ENCODE results near the genes TIMP1, ZNF182 and PPP1R3F.

GRCh38 chrX:47239092-47239492 is 6.3 kb downstream of the USP11 start:
- RRBS, 2 experiments: no CpG with 5 or more reads among the region's 7 CpGs
CAGE:
- cytosol, long polyA minus RNA: no peak
- cytosol, long polyA plus RNA: no peak
- long polyA plus RNA: no peak
- nucleus, long polyA minus RNA: no peak
- nucleus, long polyA plus RNA: no peak

DNA sequence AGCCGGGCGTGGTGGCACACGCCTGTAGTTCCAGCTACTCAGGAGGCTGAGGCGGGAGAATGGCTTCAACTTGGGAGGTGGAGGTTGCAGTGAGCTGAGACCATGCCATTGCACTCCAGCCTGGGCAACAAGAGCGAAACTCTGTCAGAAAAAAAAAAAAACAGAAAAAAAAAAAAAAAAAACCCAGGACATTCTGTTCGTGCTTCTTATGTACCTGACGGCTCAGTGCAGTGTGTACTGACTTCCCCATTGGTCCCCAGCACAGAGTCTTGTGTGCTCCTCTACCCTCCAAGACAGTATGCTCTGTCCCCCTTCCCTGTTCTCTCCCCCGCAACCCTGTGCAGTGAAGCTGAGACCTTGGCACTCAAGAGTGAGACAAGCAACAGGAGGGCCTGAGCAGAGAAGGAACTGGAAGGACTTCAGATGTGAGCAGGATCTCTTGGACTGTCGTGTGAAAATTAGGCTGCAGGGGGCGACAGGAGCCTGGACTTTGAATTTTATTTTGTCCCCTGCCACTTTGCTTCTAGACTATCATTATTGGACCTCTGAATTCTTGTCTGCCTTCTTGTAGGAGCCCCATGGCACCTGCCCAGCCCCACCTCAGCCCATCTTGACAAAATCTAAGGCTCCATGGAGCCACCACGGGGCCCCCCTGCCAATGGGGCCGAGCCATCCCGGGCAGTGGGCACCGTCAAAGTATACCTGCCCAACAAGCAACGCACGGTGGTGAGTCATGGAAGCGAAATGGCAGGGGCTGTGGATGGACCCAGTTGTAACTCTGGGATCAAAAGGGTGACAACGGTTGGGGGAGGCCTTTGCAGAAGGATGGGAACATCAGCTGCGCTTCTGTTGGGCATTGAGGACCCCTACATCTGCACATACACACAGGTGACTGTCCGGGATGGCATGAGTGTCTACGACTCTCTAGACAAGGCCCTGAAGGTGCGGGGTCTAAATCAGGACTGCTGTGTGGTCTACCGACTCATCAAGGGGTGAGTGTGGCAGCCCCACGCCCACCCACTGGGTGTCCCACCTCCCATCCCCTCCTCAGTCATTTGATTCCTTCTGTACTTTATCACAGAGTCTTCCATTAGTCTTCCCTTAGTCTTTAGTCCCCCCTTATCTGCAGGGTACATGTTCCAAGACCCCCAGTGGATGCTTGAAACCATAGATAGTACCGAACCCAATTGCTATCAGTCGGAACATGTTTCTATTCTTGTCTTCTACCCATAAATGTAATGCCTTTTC is 1.8 kb downstream of the ARAF start:
- RRBS, 2 experiments: no CpG with 5 or more reads among the region's 26 CpGs
CAGE:
- cytosol, long polyA minus RNA: no peak
- cytosol, long polyA plus RNA: no peak
- long polyA plus RNA: no peak
- nucleus, long polyA minus RNA: no peak
- nucleus, long polyA plus RNA: no peak

DNA sequence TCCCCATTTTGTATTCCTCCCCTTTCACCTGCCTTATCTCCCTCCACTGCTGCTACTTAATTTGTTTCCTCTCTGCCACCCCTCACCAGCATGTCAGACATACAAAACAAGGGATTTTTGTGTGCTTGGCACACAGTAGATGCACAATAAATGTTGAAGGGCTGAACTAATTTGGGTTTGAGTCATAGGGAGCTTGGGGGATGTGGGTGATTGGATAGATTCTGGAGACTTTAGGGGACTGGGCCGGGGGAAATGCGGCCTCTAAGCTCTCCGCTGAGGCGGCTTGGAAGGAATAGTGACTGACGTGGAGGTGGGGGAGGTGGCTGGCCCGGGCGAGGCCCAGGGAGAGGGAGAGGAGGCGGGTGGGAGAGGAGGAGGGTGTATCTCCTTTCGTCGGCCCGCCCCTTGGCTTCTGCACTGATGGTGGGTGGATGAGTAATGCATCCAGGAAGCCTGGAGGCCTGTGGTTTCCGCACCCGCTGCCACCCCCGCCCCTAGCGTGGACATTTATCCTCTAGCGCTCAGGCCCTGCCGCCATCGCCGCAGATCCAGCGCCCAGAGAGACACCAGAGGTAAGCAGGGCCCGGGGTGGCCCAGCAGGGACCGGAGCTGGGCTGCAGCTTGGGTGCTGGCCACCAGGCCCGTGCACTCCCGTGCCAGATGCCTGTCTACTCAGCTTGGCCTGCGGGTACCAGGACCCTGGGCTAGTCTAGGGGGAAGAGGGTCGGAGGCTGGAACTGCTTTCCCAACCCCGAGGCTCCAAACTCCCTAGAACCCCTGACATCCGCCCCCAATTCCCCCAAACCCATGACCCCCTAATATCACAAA is at the start of gene TIMP1:
Gene TIMP1, plus strand, starts transcription at position 534 of the 828 bp plus-strand sequence.
- RRBS, 2 experiments: 2 to 3% methylated on average over 5 of the region's 28 CpGs
CAGE:
- cytosol, long polyA minus RNA: no peak
- cytosol, long polyA plus RNA: start-site peak on the plus strand centred at position 516 of the sequence, 44 bp wide, 114 and 232 reads in 2 replicates
- long polyA plus RNA: start-site peak on the plus strand centred at position 519 of the sequence, 44 bp wide, 188 and 167 reads in 2 replicates
- nucleus, long polyA minus RNA: no peak
- nucleus, long polyA plus RNA: no peak

DNA sequence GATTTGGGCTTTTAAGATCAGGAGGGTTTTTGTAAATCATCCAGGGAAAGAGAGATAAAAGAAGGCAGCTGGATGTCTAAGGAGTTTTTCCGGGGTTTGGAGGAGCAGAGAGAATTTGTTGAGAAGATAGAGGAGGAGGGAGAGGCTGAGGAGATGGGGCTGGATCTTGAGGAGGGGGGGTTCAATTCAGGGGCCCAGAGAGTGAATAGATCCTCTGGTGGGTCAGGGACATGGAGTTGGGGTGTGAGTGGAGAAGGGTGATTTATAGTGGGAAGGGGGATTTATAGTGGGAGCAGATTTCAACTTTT is 48.7 kb upstream of the UXT start:
- RRBS, 2 experiments: no CpG with 5 or more reads among the region's 1 CpG
CAGE:
- cytosol, long polyA minus RNA: no peak
- cytosol, long polyA plus RNA: no peak
- long polyA plus RNA: no peak
- nucleus, long polyA minus RNA: no peak
- nucleus, long polyA plus RNA: no peak

GRCh38 chrX:47798913-47799300 is 37.8 kb upstream of the ZNF81 start:
- RRBS, 2 experiments: no CpG with 5 or more reads among the region's 1 CpG
CAGE:
- cytosol, long polyA minus RNA: no peak
- cytosol, long polyA plus RNA: no peak
- long polyA plus RNA: no peak
- nucleus, long polyA minus RNA: no peak
- nucleus, long polyA plus RNA: no peak

DNA sequence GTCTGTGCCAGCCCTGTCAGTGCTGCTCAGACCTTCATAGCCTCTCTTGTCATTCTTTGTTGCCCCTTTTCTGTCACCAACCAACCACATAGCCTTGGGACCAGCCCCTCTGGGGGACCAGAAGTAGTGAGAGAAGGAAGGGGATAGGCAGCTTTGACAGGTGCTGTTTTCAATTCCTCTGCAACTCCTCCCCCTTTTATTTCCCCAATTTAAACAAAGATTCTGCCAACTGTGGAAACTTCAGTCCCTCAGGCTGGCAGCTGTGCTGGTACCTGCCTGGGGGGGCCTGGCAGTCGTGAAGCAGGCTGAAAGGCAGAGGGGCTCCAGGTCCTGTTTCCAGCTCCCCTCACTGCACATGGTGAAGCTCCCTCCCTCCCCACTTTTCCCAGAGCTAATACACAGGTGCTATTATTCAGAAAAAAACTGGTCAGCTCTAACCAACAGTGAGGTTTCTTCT is 30.8 kb upstream of the ZNF81 start:
- RRBS, 2 experiments: no CpG with 5 or more reads among the region's 1 CpG
CAGE:
- cytosol, long polyA minus RNA: no peak
- cytosol, long polyA plus RNA: no peak
- long polyA plus RNA: no peak
- nucleus, long polyA minus RNA: no peak
- nucleus, long polyA plus RNA: no peak

- RRBS, 2 experiments: no CpG with 5 or more reads among the region's 7 CpGs
CAGE:
- cytosol, long polyA minus RNA: no peak
- cytosol, long polyA plus RNA: no peak
- long polyA plus RNA: no peak
- nucleus, long polyA minus RNA: no peak
- nucleus, long polyA plus RNA: no peak
Observed at GRCh38 chrX:47977164-47977837, 26.5 kb downstream of the ZNF182 start.

- RRBS, 2 experiments: 0 to 6% methylated on average over 2 to 6 of the region's 57 CpGs
CAGE:
- cytosol, long polyA minus RNA: start-site peak on the minus strand at chrX:48003962-48004000, 16 reads
- cytosol, long polyA plus RNA: no peak
- long polyA plus RNA: no peak
- nucleus, long polyA minus RNA: no peak
- nucleus, long polyA plus RNA: no peak
Observed at GRCh38 chrX:48003210-48004519, at the start of gene ZNF182. Gene ZNF182 (minus strand): TSS chrX:48003989.

GRCh38 chrX:48020830-48022121 is 14.5 kb downstream of the SPACA5 start:
- RRBS, 2 experiments: 2% methylated on average over 6 of the region's 32 CpGs
CAGE:
- cytosol, long polyA minus RNA: no peak
- cytosol, long polyA plus RNA: no peak
- long polyA plus RNA: no peak
- nucleus, long polyA minus RNA: no peak
- nucleus, long polyA plus RNA: no peak

DNA sequence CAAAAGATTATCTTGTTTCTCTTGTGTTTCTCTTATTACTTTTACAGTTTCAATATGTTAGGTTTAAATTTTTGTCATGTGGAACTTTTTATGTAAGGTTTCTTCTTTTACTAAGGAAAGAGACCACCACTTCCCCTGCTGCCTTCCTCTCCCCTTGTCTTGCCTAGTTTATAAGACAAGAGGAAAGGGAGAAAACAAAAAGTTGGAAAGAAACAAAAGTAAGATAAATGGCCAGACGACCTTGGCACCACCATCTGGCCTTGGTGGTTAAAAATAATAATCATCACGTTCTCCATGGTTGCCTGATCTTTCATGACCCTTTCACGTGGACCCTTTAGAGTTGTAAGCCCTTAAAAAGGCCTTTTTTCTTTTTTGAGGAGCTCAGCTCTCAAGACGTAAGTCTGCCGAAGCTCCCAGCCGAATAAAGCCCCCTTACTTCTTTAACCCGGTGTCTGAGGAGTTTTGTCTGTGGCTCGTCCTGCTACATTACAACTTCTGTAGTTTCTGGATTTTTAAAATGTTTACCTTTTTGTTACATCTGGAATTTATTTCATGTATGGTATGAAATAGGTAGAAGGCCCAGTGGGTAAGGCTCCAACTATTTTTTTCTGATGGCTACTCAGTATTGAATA is 18.4 kb downstream of the ZNF630 start:
- RRBS, 2 experiments: no CpG with 5 or more reads among the region's 8 CpGs
CAGE:
- cytosol, long polyA minus RNA: no peak
- cytosol, long polyA plus RNA: no peak
- long polyA plus RNA: no peak
- nucleus, long polyA minus RNA: no peak
- nucleus, long polyA plus RNA: no peak

GRCh38 chrX:48476698-48477077 is 689 bp downstream of the FTSJ1 start:
- RRBS, 2 experiments: no CpG with 5 or more reads among the region's 7 CpGs
CAGE:
- cytosol, long polyA minus RNA: no peak
- cytosol, long polyA plus RNA: no peak
- long polyA plus RNA: no peak
- nucleus, long polyA minus RNA: no peak
- nucleus, long polyA plus RNA: start-site peak on the plus strand at chrX:48476595-48477127, 70 and 33 reads in 2 replicates

DNA sequence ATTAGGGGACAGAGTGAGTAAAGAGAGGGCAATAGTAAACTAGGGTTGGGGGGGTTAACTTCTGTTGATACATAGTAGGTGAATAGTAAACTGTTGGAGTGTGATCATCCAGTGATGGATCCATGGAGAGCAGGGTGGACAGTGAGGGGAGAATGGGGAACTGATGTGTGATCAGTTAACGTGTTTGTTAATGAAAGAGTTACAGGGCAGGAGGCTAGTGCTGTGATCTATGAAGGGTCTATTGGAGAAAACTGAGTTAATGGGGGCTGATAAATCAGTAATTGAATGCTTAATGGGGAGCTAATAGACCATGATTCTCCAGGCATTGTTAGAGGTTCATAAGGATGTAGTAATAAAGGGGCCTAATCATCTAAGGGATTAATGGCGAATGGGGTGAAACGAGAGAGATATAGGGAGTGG is 1.1 kb downstream of the FTSJ1 start:
- RRBS, 2 experiments: no CpG with 5 or more reads among the region's 3 CpGs
CAGE:
- cytosol, long polyA minus RNA: no peak
- cytosol, long polyA plus RNA: no peak
- long polyA plus RNA: no peak
- nucleus, long polyA minus RNA: no peak
- nucleus, long polyA plus RNA: no peak

DNA sequence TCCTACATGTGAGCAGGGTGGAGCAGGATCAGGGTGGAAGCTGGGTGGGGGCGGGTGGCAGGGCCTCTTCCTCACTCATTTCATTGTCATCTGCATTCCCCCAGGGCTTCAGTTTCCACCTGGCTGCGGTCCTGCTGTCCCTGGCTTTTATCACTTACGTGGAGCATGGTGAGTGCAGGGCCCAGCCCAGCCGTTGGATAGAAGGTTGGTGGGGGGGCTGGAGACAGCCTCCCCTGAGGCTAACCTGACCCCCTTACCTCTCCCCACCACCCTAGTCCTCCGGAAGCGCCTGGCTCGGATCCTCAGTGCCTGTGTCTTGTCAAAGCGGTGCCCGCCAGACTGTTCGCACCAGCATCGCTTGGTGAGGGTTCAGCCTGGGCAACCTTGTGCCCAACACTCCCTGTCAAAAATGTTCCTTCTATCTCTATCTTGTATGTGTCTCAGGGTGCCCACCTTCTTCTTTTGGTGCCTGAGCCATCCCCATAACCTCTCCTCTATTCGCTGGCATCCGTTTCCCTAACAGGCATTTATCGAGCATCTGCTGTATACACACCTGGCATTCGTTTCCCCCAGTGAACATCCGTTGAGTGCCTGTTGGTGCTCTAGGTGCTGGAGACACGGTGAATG is 5.7 kb upstream of the EBP start:
- RRBS, 2 experiments: no CpG with 5 or more reads among the region's 17 CpGs
CAGE:
- cytosol, long polyA minus RNA: no peak
- cytosol, long polyA plus RNA: no peak
- long polyA plus RNA: no peak
- nucleus, long polyA minus RNA: no peak
- nucleus, long polyA plus RNA: no peak

DNA sequence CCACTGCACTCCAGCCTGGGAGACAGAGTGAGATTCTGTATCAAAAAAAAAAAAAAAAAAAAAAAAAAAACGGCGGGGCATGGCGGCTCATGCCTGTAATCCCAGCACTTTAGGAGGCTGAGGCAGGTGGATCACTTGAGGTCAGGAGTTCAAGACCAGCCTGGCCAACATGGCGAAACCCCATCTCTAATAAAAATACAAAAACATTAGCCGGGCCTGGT is 28.4 kb downstream of the WDR13 start:
- RRBS, 2 experiments: no CpG with 5 or more reads among the region's 5 CpGs
CAGE:
- cytosol, long polyA minus RNA: no peak
- cytosol, long polyA plus RNA: no peak
- long polyA plus RNA: no peak
- nucleus, long polyA minus RNA: no peak
- nucleus, long polyA plus RNA: no peak

DNA sequence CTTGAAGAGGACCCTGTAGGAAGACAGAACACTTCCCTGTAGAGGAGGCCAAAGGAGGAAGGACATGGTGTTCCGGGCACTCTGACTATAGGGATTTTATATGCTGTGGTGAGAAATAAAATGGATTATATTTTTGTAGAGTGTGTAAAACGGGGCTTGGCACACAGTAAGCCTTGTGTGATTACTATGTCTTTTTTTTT is 599 bp downstream of the GLOD5 start:
- RRBS, 2 experiments: no CpG with 5 or more reads among the region's 2 CpGs
CAGE:
- cytosol, long polyA minus RNA: no peak
- cytosol, long polyA plus RNA: no peak
- long polyA plus RNA: no peak
- nucleus, long polyA minus RNA: no peak
- nucleus, long polyA plus RNA: no peak

DNA sequence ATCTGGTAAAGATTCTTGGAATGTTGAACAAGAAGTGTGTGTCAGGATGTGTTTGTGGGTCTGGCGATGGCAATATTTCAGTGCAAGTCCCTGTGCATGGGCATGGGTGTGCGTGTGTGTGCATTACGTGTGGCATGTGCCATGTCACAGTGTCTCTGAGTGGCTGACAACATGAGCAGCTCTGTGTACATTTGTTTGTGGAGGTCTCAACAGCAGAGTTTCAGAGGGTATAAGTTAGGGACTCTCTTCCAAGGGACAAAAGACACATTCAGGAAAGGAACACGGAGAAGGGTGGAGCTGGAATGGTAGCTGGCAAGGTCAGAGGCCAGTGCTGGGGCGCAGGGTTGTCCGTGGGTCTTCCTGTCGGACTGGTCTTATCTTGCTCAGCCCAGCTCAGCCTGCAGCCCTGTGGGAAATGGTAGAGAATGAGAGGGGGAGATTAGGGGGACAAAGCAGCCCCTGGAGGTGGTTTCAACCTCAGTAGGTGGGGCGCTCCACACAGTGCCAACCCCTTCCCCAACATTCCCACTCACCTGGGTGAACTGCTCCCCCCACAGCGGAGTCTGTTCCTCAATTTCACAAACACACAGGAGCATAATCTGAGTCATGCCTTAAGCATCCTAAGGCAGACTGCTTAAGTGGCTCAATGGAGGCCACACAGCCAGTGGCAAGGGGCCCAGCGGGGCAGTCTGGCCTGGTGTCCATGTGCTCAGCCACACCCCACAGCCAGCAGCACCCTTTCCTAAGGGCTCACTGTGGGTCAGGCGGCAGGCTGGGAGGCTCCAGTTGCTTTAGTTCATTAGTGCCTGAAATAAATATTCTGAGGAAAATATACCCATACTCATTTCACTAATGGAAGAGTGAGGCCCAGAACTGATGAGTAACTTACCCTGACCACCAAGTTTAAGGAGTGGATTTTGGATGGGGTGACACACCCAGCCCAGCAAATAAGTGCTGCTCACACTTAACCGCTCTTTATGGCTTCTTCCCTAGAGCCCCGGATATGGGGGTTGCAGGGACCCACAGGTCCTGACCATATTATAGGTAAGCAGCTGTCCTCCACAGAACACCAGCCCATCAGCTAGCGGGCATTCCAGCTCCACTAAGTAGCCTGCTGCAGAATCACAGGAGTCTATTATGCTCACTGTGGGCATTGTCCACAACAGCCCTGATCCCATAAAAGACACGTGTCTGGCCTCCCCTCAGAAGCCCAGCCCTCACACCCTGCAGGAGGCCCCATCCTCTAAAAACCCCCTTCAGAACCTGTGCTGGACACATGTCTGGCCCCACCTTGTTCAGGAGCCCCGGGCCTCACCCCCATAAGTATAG is 6.7 kb upstream of the HDAC6 start:
- RRBS, 2 experiments: no CpG with 5 or more reads among the region's 16 CpGs
CAGE:
- cytosol, long polyA minus RNA: no peak
- cytosol, long polyA plus RNA: no peak
- long polyA plus RNA: no peak
- nucleus, long polyA minus RNA: no peak
- nucleus, long polyA plus RNA: no peak

- RRBS, 2 experiments: 2 to 3% methylated on average over 7 of the region's 13 CpGs
CAGE:
- cytosol, long polyA minus RNA: no peak
- cytosol, long polyA plus RNA: no peak
- long polyA plus RNA: no peak
- nucleus, long polyA minus RNA: no peak
- nucleus, long polyA plus RNA: no peak
Observed at GRCh38 chrX:48919432-48919874, 629 bp upstream of the PIM2 start.

DNA sequence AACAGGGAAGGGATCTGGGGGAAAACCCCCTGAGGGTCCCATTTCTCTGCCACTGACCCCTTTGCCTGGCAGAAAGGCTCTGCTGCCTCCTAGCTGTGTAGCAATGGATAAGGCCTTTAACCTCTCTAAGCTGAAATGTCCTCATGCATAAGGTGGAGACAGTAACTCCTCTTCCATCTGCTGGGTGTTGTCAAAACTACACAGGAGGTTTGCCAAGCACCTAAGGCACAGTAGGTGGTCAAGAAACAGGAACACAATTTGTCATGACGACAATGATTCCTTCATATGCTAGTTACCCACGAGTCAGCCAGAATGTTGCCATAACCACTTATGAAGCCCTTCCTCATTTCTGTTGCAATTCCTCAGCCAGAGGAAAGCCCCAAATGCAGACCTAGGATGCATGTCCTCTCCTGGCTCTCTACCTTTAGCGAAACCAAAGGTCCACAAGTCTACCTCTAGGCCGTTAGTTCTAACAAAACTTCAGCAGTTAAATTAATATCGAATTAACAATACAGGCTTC is 18.8 kb upstream of the PIM2 start:
- RRBS, 2 experiments: no CpG with 5 or more reads among the region's 5 CpGs
CAGE:
- cytosol, long polyA minus RNA: no peak
- cytosol, long polyA plus RNA: no peak
- long polyA plus RNA: no peak
- nucleus, long polyA minus RNA: no peak
- nucleus, long polyA plus RNA: no peak

DNA sequence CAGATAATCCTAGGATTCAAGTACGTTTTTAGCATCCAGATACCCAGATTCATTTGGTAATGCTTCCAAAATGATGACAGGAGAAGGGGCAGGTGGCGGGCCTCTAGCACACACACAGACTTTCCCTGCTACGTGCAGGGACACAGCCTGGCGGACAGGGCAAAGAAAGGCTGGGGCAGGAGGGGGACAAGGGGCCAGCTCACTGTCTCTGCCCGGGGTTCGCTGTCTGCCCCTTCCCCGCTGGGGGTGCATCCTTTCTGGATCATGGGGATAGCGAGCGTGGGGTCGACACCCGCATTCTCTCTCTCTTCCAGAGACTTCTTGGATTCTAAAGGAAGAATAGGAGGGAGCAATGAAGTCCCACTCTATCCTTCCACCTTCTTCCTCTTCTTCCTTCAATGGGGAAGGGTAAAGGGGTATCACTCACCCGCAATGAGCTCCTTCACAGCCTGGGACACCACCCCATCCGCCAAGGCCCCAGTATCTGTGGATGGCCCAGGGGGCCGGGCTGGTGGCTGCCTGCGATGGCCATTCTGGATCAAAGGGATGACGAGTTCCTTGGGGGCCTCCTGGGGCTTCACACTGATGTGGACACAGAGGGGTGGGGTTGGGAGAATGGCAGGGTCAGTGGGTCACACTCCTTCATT is 1.2 kb downstream of the GPKOW start:
- RRBS, 2 experiments: no CpG with 5 or more reads among the region's 16 CpGs
CAGE:
- cytosol, long polyA minus RNA: no peak
- cytosol, long polyA plus RNA: no peak
- long polyA plus RNA: no peak
- nucleus, long polyA minus RNA: no peak
- nucleus, long polyA plus RNA: no peak

DNA sequence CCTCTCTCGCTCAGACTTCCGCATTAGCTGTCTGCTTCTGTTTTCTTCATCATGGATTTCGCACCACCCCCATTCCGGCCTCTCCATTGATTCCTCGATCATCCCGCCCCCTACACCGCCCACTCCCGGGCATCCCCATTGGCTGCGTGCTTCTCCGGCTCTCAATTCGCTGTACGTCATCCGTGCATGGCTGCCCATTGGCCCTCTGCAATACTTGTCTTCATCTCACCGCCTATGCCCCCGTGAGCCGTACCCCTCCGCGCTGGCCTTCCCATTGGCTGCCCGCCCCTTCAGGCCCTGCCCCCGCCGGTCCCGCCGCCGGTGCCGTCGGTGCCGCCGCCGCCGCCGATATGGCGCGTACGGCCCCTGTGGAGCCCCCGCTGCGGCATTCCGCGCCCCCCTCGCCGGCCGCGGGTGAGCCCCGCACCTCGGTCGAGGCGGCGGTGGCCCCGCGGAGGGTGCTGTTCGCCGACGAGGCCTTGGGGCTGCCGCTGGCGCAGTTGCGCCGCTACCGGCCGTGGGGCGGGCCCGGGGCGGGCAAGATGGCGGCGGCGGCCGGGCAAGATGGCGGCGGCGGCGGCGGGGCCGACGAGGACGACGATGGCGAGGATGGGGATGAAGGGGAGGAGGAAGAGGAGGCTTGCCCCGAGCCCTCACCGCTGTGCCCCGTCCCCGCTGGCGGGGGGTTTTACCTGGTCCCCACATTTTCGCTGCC is at the start of gene PPP1R3F:
Gene PPP1R3F, plus strand, starts transcription at position 274 of the 715 bp plus-strand sequence.
- RRBS, 2 experiments: under 1% methylated on average over 6 to 18 of the region's 81 CpGs
CAGE:
- cytosol, long polyA minus RNA: no peak
- cytosol, long polyA plus RNA: no peak
- long polyA plus RNA: no peak
- nucleus, long polyA minus RNA: no peak
- nucleus, long polyA plus RNA: no peak